Urinary bladder (tissue), 3 donors: ENCODE results near the genes GHSR, KCNMB2 and FXR1.

- PRO-cap: no peak
- RAMPAGE, long total RNA: no peak
Observed at GRCh38 chr3:172448302-172448903, at the start of gene GHSR. Gene GHSR, minus strand, starts transcription at chr3:172448456.

- PRO-cap: no peak
- RAMPAGE, long total RNA: no peak
Observed at GRCh38 chr3:172595973-172596437, 72.8 kb upstream of the TNFSF10 start.

DNA sequence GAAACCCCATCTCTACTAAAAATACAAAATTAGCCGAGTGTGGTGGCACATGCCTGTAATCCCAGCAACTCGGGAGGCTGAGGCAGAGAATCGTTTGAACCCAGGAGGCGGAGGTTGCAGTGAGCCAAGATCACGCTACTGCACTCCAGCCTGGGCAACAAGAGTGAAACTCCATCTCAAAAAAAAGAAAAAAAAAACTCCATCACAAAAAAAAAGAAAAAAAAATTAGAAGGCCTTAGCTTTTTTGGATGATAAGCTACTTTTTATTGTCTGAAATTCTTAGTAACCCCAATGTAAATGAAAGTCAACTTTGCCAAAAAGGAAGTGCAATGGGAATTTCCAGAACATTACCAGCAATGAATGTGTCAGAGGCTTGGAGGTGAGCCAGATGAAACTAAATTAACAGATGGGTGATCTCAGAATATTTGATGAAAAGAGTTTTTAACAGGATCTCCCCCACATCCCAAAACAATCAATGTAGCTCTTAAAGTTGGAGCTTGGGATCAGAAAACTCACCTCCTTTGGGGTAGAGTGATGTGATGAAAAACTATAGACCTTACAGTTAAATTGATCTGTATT is 84.0 kb upstream of the TNFSF10 start:
- PRO-cap: no peak
- RAMPAGE, long total RNA: no peak

DNA sequence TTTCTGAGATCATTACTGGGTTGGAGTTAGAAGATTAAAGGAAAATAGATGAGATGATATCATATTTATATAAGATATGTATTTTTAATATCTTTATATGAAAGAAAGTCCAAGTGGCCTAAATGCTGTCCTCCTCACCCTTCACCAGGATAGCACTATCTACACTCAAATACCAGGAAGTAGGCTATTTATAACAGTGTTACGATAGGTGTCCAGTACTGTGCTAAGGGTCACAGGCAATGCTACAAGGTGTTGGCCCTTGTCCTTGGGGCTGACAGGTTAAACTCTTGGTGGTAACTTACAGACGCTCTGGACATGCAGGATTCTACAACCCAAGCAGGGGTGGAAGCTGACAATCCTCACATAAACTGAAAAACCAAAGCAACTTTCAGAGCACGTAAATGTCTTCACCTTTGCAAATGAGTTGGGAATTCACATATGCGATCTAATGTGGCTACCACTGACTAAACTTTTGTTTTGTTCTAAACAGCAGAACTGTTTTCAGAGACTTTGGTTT is 22.3 kb downstream of the NCEH1 start:
- PRO-cap: no peak
- RAMPAGE, long total RNA: no peak

DNA sequence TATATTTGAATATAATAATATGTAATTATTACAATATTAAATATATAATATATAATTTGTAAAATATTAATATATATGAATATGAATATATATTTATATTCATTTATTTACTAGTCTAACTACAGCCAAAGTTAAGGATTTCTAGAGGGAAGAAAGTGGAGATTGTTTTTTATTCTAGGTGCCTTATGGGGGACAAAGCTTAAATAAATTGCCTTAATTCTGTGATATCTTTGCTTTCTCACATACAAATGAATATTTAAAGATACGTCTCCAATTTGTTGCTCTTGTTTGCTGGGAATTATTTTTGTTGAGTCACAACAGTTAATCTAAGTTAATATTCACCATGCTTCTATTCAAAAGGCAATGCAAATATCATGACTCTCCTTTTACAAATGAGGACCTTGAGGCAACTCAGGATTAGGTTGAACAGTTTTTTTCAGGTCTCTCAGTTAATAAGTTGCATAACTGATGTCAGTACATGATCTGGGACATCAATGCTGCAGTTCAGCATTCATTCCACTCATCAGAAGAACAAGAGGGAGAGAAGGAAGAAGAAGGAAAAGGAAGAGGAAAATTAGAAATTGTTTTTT is 908 bp upstream of the NAALADL2 start:
- PRO-cap: no peak
- RAMPAGE, long total RNA: no peak

GRCh38 chr3:176920840-176921180 is 276.5 kb downstream of the TBL1XR1 start:
- PRO-cap: no peak
- RAMPAGE, long total RNA: no peak

DNA sequence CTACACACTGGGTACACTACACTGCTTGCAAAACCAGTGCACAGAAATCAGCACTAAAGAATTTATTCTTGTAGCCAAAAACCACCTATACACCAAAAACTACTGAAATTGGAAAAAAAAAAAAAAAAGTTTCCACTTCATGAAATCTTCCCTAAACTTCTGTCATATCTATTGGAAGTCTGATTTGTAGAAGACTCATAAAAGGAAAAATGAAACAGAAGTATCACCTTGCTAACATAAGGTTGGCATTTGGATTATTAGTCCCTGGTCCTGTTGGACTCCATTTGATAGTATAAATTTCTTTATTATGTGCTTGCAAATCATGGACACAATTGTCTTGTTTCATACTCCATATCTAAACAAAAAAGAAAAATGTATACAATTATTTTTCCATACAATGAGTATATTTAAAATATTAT is 163.3 kb downstream of the TBL1XR1 start:
- PRO-cap: no peak
- RAMPAGE, long total RNA: no peak

GRCh38 chr3:177279475-177279731 is 82.1 kb upstream of the TBL1XR1 start:
- PRO-cap: no peak
- RAMPAGE, long total RNA: no peak

DNA sequence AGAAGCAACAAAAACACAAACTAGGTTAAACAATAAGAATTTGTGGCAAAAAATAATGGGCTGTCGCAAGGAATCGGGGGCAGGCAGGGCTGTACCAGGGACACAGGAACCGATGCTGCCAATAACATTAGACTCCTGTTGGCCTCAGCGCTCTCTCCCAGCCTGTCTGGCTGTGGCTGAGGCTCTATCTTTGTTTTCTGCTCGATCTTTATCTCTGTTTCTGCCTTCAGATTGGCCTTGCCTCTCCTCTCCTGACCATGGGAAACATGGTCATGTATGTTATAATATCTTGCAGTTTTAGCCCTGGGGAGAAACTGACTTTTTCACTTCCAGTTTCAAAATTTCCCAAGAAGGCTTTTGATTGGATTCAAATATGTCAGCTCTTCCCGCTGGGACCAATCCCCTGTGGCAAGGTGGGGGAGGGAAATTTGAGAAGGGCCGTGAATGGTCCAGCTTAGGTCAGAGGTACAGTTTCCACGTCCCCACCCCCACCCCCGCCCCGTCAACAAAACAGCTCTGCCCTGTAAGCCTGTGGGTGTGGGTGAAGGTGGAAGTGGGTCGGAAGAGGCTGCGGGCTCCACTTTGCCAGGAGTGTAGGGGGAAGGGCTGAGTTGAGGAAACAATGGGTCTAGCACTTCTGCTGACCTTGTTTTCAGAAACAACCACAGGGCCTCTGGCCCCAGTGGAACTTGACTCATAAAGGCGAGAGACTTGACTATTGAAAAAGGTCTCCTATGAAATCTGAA is 161.1 kb upstream of the TBL1XR1 start:
- PRO-cap: bidirectional peak, plus-strand start at position 534 of the sequence, minus-strand start at position 259 of the sequence
- RAMPAGE, long total RNA: no peak

- PRO-cap: unidirectional peak, minus-strand start at chr3:177536050
- RAMPAGE, long total RNA: no peak
Observed at GRCh38 chr3:177535877-177536139, 338.5 kb upstream of the TBL1XR1 start.

DNA sequence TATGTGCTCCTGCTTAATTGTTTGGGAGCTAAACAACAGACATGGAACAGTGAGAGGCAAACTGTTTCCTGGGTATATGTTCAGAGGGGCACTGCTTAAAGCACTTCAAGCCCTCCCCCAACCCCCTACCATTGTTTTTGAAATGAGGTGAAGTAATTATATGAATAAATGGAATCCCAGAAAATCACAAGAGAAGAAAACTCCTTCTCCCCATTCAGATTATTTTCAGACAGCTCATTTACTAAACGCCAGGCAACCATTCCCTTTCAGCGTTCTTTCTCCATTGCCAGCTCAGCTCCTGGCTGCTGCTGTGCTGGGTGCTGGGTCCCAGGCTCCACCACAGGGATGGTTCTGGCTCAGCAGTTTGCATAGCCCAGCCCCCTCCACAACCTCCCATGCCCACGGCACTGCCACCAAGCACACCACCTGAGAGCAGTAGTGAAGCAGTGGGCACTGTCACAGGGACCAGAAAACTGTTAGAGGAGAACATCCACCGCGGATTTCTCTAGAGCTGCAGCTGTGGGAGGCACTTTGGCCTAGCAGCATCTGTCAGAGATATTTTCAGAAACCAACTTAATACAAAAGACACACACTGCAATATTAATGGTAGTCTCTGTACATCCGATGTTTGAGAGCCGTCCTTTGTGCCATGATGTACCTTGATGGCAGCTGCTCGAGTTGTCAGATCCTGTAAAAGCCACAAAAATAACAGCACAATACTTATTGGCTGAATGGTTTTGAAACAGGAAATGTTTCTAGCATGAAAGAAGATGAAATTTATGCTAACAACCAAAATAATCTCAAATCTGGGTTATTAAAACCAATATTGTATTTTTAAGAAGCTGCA is 445.2 kb upstream of the TBL1XR1 start:
- PRO-cap: no peak
- RAMPAGE, long total RNA: no peak

GRCh38 chr3:178454846-178455158 is 81.4 kb upstream of the KCNMB2 start:
- PRO-cap: no peak
- RAMPAGE, long total RNA: no peak

DNA sequence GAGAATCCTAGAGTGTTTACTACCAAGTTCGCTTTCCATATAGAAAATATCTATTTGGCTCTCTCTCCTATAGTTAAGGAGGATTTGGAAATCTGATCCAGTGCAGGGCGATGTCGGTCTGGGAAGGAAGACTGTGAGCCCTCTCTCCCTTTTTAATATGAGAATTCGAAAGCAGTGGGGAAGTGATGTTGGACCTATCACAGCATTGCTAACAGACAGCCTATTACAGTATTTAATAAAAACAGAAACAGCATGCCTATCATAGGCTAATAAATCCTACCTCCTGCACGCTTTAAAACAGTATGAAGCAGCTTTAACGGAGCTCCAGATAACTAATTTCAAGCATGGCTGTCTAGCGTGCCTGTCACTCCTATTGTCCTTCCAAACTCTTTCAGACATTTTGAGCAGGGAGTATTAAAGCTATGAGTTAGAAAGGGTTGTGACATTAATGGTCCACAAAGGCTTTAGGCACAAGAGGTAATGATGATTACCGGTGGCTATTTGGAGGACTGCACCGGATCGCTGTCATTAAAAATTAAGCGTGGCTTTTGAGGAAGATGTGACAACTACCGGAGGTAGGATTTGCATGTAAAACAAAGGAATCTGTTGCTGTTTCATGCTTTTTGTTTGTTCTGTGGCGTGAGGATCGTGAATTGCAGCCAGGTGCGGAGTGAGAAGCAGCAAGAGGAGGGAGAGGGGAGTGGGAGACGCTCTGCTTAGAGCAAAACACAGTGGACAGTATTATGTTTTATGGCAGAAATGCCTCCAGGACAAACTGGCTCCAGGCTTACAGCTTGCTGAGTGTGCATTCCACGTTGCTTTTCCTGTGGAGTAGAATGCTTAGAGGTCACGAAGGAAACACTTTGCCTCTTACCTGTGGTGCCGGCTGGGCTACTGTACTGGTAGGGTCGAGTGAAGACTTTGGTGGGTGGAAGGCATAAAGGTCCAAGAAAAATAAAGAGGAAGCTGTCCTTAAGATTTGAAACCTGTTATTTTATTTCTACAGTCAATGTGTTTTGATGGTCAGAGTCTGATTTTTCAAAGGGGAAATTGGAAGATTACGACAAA is at the start of gene KCNMB2:
Gene KCNMB2 (plus strand): TSS at position 300 of the 1,068 bp plus-strand sequence.
- PRO-cap: no peak
- RAMPAGE, long total RNA: no peak

GRCh38 chr3:179563409-179563940 is 749 bp downstream of the ACTL6A start:
- PRO-cap: no peak
- RAMPAGE, long total RNA: no peak

DNA sequence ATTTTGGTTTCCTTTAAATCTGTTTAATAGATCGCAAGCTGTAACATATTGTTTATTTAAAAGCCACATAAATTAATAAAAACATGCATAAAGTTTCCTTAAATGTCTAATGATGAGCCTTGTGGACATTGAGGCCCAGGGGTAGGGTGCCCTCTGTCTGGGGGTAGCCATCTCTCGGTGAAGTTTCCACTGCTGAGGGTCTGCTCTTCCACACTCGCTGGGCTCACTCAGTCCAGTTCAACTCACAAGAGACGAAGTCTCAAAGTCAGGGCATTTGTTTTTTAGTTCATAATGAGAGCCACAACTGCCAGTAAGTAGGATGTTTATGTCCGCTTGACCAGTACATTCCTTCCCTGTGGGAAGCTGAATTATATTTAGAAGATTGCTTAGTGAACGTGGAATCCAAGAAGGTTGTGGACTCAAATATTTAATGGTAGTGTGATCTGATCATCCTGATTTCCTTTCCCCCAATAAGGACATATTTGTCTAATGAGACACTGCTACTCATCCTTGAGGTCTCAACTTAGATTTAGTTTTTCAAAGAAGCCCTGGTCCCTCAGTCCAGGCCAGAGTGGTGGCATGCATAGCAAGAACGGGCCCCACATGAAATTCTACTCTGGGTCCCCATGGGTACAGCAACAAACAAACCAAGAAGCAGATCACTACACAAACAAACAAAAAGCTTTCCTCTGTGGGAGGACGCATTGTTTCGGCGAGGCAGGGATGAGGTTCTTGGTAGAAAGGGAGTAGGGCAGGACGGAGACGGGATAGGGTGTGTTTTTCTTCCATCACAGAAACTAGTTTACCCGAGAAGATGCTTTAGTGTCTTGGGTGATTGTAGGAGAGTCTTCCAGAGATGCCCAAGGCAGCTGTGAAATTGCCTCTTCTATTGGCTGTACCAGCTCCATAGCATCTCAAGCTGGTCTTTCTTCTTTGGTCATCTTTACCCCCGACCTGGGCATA is 60.8 kb downstream of the USP13 start:
- PRO-cap: no peak
- RAMPAGE, long total RNA: no peak

DNA sequence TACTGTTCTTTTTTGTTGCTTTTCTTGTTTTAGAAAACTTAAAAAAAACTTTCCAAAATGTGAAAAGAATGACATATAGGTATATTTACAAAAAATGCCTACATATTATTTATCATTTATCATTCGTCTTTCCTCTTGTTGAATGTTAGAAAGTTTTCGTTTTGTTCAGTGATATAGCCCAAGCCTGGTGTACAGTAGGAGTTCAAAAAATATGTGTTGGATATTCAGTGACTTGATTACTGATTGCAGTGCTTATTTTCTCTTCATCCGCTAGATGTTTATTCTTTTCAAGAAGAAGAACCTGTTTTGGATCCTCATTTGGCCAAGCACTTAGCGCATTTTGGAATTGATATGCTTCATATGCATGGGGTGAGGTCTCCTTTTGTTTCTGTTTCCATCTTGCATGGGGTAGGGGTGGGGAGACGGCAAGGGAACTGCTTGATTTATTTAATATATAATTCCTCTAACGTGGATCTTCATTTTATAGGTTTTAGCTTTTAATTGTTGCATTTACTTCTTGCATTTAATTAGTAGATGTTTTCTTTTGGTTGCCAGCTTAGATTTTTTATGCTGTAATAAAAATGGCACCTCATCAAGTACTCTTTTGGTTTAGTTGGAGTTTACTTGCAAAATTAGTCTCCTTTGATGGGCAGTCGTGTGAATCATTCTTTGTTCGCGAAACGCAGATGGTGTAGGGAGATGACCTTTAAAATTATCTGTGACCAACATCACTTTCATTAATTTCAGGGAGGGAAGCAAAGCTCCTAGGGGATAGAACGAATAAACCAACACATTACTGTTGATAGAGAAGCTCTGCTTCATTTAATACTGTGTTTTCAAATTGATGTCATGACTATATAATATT is 67.1 kb downstream of the USP13 start:
- PRO-cap: no peak
- RAMPAGE, long total RNA: no peak

DNA sequence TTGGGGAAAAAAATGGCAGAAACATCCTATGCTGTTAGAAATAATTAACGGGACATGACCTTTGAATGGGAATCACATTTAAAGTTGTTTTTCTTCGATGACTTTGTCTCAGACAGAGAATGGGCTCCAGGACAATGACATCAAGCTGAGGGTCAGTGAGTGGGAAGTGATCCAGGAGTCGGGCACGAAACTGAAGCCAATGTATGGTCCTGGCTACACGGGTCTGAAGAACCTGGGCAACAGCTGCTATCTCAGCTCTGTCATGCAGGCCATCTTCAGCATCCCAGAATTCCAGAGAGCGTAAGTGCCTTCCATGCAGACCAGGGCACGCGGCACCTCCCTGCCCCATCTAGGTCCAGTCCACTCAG is 68.4 kb downstream of the USP13 start:
- PRO-cap: no peak
- RAMPAGE, long total RNA: no peak

- PRO-cap: no peak
- RAMPAGE, long total RNA: no peak
Observed at GRCh38 chr3:180609803-180610966, 8.2 kb downstream of the TTC14 start.

DNA sequence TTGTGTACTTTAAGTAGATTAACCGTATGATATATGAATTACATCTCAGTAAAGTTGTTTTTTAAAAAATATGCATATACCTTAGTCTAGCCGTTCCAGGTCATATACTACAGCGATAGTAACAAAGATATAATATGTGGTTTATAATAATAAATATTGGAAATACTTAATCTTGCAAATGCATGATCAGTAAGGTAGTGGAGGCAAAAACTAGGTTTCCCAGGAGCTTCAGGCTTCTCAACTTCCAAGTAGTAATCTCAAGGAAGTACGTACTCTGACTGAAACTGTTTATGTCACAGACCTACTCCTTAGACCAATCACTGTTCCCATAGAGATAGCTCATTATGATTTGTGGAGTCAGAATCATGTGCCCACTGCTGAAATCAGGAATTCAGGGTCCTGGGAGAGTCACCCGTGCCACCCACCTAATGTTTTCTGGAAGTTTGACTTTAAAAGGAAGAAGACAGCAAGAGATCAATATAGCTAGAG is 41.7 kb upstream of the FXR1 start:
- PRO-cap: no peak
- RAMPAGE, long total RNA: no peak

GRCh38 chr3:180912158-180912828 is at the start of gene FXR1:
Gene FXR1, plus strand, starts transcription at chr3:180912670.
- PRO-cap: bidirectional peak, plus-strand start at chr3:180912450, minus-strand start at chr3:180912352; bidirectional peak, plus-strand start at chr3:180912675, minus-strand start at chr3:180912525
- RAMPAGE, long total RNA: no peak